ENCODE measurements around a stretch of chr13.

DNA sequence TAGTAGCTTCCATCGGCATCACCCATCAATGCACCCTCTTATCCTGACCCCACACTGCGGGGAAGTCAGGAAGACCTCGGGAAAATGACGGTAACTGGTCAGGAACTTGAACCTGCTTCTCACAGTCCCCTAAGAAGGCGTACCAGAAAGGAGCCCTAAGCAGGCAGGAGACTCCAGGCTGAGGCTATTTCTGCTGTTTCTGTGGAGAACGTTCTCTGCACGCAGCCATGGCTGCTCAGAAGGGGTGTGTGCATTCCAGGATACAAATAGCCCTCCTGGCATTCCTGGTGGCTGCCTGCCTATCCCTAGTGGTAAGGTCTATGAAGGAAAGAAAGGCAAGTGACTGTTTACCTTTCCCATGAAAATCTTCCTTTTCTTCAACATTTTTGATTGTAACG, 2.5 kb downstream of the SGCG start:
- PRO-cap: no peak

- PRO-cap: no peak
Measured at GRCh38 chr13:23354434-23355129, 78.9 kb downstream of the SACS start.

- PRO-cap: no peak
Measured at GRCh38 chr13:23673191-23673755, 103.1 kb downstream of the TNFRSF19 start.

- PRO-cap: no peak
Measured at GRCh38 chr13:24075895-24076576, 84.5 kb upstream of the SPATA13 start.

GRCh38 chr13:24119968-24120300, 40.6 kb upstream of the SPATA13 start:
- PRO-cap: no peak

GRCh38 chr13:24168866-24169807, 8.6 kb downstream of the SPATA13 start:
- PRO-cap: no peak

- PRO-cap: no peak
Measured at GRCh38 chr13:24194328-24194924, 33.9 kb downstream of the SPATA13 start.

DNA sequence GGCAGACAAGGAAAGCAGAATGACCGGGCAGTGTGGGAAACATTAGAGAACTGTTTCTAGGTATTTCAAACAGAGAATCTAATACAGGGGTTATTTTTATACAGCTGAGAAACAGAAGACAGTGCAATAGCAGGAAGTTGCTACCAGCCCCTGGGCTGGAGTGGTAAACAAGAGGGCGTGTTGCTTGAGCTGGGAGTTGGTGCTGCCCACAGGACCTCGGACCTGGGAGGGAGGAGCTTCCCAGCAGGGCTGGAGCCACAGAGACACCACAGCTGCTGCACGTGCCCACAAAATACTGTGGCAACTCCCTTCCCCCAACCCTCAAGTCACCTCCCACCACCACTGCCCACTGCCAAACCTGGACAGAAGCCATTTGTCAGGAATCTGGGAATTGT, 57.0 kb downstream of the SPATA13 start:
- PRO-cap: bidirectional peak, plus-strand start at position 251 of the sequence, minus-strand start at position 157 of the sequence

GRCh38 chr13:24261594-24261909, 47.8 kb upstream of the C1QTNF9 start:
- PRO-cap: no peak

DNA sequence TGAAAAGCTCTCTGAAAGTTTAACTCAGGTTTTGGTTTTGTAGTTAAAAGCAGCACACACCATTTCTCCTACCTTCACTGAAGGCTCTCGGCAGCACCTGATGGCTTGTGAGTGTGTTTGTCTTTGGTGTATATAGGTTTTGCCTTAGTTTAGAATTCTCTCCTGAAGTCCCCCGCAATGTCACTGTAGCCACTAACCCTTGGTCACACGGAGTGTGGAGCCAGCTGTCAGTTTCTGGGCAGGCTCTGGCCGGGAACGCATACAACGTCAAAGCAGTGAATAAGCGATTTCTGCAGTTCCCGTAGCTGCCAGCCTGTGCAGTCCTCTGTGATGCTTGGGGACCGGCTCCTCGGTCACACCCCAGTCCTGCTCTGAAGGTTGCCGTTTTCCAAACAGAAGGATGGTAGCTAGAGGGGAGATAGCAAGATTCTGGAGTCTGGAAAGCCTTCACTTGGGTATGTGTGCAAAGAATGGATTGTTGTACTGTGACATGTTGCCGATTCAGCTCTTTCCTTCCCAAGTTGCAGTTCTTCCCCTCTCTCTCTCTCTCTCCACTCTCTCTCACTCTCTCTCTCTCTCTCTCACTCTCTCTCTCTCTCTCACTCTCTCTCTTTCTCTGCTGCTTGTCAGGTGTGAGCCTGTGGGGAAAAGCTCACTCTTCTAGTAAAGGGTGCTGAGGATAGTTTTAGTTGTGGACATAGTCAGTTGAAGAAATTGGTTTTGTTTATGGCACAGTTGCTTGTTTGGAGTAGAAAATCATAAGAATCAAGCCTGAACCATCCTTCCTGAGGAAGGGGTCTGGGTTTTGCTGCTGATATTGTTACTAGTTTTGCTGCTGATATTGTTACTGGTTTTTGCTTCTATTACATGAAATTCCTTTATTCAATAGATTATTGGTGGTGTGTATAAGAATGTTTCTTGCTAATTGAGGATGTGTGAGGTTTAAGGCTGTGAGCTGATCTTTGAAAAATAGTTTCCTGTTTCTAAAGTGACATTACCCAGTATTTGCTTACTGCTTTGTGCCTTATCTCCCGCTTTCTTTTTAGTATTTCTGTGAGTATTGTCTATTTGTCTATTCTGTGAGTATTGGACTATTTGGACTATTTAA, 38.6 kb upstream of the C1QTNF9 start:
- PRO-cap: bidirectional peak, plus-strand start at position 328 of the sequence, minus-strand start at position 236 of the sequence

DNA sequence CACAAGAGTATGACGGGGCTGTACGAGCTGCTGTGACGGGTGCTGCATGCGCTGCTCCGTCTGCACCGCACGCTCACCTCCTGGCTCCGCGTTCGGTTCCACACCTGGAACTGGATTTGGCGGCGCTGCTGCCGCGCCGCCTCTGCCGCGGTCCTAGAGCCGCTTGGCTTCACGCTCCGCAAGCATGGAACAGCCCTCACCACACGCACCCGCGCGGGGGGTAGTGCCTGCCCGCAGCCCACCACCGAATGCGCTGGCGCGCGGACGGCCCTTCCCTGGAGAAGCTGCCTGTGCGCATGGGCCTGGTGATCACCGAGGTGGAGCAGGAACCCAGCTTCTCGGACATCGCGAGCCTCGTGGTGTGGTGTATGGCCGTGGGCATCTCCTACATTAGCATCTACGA, 18.8 kb downstream of the C1QTNF9 start:
- PRO-cap: no peak

GRCh38 chr13:24668960-24669468, 11.2 kb upstream of the ATP12A start:
- PRO-cap: no peak

DNA sequence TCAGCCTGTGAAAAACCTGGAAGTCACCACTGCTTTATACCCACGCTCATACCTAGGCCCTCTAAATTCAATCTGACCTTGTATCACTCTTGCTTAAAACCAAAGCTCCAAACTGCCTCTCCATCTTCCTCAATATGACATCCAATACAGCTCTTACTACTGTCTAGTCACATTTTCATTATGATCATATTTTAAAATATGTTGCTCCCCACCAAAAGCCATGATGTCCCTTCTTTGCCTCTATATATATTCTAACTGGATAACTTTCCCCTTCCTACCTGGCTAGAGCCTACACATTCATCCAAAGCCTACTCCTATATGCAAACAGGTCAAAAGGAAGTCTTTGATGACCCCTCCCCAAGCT, 53.8 kb downstream of the MTMR6 start:
- PRO-cap: no peak

GRCh38 chr13:25292192-25292761, 5.0 kb upstream of the MTMR6 start:
- PRO-cap: no peak

- PRO-cap: no peak
Measured at GRCh38 chr13:25468184-25468724, 96.5 kb downstream of the ATP8A2 start.

- PRO-cap: bidirectional peak, plus-strand start at chr13:26254871, minus-strand start at chr13:26254892
Measured at GRCh38 chr13:26254573-26255056, 686 bp downstream of the CDK8 start.

- PRO-cap: no peak
Measured at GRCh38 chr13:26956176-26956457, 195.5 kb upstream of the GPR12 start.

DNA sequence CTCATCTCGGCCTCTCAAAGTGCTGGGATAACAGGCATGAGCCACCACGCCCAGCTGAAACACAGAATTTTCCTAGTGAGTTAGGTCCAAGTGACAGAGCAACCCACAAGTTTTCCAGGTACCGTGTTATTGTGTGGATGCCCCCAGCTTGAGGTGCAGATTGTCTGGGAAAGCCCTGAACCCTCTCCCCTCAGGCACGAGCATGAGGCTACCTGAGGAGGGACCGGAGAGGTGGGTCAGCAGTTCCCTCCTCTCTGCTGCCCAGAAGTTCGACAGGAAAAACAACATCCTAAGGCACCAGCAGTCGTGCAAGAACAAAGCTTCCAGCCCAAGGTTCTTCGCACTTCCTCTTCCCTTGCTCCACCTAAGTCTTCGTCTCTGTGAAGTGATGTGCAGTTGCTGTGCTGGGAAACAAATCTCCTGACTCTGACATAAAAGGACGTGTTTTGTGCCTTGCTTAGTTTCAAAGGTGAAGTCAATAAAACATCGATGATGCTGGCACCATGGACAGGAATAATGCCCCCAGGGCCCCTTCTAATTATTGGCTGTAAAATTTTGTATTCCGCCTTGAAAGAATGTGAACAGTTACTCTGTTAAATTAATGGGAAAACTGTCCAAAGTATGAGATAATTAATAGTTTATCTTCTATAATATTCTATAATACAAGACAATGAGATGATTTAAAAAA, 173.3 kb downstream of the USP12 start:
- PRO-cap: no peak

DNA sequence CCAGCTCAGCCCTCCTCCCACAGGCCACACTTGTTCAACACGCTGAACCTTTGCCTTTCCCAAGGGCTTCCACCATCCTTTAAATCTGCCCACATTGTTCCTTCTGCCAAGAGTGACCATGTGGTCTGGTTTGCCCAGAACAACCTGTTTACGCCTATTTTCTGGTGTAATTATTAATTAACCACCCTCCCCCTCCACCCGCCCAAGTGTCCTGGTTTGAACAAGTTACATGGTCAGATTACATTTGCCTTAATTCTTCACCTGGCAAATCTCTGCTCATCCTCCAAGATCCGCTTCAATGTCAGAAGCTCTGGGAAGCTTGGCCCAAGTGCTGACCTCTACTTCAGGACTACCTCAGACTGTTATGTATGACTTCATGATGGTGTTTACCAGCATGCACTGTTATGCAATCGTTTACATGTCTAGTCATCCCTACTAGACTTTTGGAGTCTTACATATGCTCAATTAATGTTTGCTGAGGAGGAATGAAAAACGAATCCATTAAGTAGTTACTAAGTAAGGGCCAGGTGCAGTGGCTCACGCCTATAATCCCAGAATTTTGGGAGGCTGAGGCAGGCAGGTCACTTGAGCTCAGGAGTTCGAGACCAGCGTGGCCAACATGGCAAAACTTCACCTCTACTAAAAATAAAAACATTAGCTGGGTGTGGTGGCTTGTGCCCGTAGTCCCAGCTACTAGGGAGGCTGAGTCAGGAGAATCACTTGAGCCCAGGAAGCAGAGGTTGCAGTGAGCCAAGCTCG, 12.2 kb upstream of the USP12 start:
- PRO-cap: no peak

GRCh38 chr13:27212623-27212826, 38.8 kb upstream of the RPL21 start:
- PRO-cap: no peak

Data from ileum (tissue), 1 donor.